Skeletal muscle satellite cell (primary cell): ENCODE data around the genes CMSS1, TFG and PCNP.

DNA sequence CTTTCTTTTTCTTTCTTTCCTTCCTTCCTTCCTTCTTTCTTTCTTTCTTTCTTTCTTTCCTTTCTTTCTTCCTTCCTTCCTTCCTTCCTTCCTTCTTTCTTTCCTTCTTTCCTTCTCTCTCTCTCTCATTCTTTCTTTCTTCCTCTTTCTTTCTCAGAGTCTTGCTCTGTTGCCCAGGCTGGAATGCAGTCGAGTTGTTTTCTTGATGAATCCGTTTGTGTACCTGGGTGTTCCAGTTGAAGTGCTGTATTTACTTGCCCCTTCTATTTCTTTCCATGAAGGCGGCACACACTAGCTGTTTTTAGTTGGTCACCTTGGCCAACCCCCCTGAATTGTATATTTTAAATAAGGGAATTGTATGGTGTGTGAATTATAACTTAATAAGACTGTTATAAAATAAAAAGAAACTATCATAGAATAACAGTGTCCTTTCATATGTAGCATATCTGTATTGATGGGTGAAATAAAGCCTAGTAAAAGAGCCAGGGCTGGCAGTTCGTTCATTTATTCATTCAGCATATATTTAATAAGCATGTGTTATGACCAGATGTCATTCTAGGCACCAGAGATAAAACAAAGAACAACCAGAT, 62.3 kb downstream of the DCBLD2 start:
- CAGE, long polyA plus RNA, result no peak

DNA sequence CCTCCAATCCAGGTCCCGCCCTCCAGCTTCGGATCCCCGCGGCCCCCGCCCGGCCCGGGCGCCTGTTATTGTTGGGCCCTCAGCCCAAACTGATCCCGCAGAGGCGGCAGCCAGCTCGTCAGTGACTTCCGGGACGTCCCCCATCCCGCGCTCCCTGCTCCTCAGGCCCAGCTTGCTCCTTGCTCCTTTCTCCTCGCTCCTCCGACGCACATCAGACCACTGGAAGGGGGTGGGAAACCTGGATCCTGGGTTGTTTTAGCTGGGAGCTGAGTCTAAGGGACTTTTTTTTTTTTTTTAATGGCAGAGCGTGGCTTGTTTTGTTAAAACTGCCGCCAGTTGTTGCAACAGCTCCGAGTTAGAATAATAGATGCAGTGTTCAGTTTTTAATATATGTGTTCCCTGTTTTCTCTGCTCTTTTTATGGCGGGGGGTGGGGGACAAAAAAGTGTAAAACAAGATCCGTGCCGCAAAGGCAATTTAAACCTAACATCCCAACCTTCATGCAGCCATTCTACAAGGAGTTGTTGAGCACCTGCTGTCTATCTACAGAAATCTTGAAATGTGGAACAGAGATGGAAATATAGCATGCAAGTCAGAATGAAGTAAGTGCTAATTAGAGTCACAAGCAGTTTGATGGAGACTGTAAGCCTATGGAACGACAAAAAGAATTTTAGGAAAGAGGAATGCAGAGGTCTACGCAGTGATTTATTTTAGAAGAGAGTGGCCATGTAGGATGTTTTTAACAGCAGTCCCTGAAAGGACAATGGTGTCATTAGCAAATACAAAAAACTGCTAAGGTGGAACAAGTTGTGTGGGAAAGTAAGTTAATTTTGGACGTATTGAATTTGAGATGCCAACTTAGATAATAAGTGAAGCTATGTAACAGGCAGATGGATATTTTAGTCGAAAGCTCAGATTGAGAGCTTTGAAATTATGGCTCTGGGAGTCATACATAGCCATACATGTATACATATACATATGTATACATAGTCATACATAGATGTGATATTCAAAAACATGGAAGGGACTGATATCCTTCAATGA, 743 bp upstream of the DCBLD2 start:
- CAGE, long polyA plus RNA, result no peak

- CAGE, long polyA plus RNA, result no peak
These were observed 21.9 kb upstream of the CMSS1 start for GRCh38 chr3:99795660-99796285.

GRCh38 chr3:99817641-99818566, at the start of gene CMSS1:
Gene CMSS1 (plus strand): TSS chr3:99817862.
- CAGE, long polyA plus RNA, result start-site peak on the plus strand at chr3:99817825-99817918, 793 and 584 reads in 2 replicates

DNA sequence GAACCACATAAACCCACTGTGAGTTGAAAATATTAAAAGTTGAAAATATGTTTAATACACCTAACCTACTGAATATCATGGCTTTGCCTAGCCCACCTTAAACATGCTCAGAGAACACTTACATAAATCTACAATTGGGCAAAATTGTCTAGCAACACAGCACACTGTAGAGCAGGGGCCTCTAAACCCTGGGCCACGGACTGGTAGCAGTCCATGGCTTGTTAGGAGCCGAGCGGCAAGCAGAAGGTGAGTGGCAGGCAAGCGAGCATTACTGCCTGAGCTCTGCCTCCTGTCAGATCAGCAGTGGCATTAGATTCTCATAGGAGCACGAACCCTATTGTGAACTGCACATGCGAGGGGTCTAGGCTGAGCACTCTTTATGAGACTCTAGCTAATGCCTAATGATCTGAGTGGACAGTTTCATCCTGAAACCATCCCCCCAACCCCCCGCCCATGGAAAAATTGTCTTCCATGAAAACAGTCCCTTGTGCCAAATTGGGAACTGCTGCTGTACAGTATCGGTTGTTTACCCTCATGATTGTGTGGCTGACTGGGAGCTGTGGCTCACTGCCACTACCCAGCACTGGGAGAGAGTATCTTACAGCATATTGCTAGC, 26.0 kb downstream of the CMSS1 start:
- CAGE, long polyA plus RNA, result no peak

DNA sequence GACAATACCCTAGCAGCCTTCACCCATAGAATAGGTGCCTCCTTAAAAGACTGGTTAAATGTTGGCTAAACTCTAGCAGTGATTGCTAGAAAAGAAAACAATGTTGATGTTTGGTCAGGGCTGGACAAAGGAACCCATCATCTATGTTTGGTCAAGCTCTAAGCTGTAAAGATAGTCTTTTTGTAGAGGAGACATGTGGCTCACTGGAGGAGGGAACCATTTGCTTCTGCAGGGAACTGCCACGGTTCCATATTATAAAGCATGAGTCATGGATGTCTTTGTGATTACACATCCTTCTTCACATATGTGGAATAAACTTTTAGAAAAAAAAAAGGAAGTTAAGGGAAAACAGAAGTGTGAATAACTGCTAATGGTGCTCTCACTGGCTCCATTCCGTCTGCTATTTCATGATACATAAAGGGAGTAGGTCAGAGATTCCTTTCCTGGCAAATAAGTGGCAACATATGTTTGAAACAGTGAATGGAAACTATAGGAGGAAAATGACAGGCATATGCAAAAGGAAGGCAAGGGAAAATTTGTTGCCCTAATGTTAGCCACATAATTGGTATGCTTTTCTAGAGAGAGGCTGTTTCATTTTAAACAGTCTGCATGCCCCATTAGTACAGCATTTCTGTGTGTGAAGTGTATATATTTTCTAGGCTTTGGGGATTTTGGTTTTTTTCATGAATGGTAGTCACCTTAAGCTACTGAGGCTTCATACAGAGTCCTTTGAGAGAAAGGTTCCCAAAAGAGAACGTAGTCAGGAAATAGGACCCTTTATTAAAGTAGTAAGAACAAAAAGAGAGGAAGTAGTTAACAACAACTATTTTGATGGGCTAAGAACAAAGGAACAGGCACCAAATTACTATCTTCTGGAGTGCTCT, 78.4 kb downstream of the CMSS1 start:
- CAGE, long polyA plus RNA, result no peak

DNA sequence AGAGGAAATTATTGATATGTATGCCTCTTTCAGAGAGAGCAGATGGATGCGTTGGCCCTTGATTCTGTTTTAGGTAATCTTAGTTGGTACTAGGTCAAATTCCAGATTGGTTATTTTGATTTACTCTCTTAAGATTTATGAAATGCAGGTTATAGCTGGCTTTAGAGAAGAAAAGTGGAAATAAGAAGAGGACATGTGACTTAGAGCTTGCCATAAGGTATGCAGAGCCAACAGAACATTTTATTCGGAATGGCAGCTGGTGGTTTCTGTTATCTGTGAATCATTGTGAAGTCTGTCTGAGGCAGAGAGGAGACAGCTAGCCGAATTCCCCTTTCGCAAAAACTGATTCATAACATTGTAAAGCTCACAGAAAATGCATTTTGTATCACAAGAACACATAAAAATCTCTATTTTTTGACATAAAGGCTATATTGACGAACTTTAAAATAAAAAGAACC, 82.1 kb downstream of the FILIP1L start:
- CAGE, long polyA plus RNA, result no peak

- CAGE, long polyA plus RNA, result no peak
These were observed 81.0 kb downstream of the FILIP1L start for GRCh38 chr3:100033048-100033877.

DNA sequence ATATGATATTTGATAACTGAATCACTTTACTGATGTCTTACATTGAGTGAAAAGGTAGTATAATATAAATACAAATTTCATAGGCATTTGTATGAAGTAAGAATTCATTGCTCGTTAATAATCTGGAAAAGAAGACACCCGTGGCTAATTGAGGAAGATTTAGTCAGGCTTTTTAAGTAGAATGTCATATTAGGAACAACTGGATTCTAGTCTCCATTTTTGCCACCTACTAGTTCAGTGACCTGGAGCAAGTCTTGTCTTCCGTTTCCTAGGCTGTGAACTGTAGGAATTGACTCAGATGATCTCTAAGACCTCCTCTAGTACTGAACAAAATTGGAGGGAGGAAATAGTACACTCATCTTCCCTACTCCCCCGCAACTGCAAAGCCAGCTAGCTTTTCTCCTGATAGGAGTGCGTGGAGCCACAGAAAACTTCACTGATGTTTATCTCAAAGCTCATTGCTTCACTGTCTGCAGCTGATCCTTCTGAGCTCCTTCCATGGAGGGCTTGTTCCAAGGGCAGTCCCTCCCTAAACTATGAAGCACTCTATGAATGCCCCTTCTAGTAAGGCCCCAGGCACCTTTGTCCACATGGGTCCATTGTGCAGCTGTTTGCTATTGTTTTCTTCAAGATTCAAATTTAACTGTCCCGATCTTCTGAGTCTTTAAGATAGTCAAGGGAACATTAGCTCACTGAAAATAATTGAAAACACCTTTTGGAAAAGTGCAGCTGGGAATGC, 24.5 kb downstream of the FILIP1L start:
- CAGE, long polyA plus RNA, result no peak

DNA sequence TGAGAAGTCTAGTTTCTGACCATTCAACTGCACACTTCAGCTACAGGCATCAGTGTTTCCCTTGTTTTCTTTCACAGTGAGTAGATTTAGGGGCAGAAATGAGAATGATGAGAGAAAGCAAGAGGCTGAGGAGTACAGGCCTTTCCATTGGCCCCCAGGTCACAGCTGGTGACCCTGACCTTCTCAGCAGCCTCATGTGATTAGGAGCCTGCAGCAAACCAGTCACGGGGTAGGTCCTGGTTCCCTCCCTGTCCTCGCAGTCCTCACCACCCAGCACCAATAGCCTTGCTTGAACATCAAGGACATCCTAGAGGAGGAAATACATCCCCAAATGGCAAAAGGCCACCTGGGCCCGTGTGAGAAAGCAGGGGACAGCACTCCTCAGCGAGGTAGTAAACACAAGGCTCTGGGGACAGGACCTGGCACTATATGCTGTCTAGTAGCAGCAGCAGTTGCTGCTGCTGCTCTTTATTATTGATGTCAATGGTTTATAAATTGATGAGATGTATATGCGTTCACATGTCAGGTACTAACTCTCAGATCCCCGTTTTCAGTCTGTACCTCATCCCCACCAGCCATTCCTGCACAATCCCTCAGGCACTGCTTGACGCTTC, 10.2 kb upstream of the FILIP1L start:
- CAGE, long polyA plus RNA, result no peak

DNA sequence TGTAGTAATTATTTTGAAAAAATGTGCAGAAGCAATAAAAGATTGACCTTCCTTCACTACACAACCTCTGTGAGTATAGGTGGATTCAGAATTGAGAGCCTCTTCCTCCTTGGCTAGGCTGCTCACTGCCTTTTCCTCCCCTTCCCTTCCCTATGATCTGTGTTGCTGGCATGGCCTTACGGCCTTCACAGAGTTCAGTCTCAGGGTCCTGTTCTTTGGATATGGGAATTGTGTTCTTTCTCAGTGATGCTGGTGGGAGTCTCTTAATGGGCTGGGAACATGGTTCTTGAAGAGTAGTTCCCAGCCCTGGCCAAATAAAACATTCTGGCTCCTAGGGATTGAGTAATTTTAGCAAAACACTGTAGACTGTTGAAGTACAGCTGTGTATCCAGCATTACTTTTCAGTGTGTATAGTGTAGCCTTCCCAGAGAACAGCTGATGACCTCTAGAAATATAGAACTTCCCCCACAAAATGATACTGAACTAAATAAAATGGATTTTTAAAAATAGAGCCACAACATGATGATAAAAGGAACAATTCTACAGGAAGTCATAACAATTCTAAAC, 22.6 kb upstream of the FILIP1L start:
- CAGE, long polyA plus RNA, result no peak

DNA sequence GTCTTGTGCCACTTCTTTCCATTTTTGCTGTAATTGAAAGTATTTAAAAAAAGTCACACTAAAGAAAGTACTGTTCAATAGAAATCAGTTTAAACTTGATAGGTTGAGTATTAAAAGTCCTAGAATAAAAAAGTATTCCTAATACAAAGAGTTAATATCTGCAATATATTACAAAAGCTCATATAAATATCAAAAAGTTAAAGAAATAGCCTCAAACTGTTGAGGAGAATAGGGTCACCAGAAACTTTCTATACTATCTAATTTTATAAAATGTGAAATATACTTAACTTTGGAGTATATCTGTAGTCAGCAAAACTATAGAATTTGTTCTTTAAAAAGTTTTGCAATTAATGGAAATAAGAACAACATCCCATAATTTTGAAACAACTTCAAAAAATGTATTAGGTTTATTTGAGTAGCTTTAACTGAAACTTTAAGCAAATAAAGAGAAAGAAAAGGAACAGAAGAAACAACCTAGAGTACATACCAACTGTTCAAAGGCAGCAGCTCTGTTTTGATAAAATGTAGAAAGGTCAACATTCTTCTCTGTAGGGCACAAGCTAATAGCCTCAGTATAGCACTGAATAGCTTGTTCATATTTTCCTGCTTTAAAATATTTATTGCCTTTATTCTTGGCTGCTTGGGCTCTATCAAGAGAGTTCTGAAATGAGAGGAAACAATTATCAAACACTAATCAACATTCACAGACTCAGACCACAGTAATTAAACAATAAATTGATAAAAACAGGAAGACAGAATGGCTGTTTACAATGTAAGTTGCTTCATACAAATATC, 14.4 kb downstream of the TOMM70 start:
- CAGE, long polyA plus RNA, result no peak

DNA sequence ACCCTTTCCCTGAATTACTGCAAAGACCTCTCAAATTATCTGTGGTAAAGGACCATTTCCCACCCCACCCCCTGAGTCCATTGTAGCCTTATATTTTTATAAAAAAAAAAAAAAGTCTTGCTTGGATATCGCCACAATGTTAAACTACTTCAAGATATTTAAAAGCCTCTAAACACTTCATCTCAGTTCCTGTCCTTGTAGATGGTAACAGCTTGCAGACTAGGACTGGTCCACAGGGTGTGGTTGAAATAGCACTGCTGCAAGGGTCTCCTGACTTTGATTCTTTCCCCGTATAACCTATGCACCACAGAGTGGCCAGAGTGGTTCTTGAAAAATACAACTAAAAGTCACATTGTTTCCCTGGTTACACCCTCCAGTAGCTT, 11.7 kb downstream of the TMEM45A start:
- CAGE, long polyA plus RNA, result no peak

DNA sequence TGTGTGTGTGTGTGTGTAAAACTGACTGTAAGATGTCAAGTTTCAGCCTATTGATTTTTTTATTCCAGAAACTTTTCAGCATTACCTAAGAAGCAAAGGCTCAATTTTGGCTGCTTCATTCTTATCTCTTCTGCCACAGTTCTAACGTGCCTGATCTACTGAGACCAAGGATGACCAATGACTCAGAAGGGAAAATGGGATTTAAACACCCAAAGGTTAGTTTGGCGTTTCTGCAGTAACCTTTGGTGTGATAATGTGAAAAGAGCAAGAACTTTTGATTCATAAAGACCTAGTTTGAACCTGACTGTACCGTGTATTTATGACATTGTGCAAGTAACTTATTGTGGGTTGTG, 27.0 kb downstream of the TMEM45A start:
- CAGE, long polyA plus RNA, result no peak

DNA sequence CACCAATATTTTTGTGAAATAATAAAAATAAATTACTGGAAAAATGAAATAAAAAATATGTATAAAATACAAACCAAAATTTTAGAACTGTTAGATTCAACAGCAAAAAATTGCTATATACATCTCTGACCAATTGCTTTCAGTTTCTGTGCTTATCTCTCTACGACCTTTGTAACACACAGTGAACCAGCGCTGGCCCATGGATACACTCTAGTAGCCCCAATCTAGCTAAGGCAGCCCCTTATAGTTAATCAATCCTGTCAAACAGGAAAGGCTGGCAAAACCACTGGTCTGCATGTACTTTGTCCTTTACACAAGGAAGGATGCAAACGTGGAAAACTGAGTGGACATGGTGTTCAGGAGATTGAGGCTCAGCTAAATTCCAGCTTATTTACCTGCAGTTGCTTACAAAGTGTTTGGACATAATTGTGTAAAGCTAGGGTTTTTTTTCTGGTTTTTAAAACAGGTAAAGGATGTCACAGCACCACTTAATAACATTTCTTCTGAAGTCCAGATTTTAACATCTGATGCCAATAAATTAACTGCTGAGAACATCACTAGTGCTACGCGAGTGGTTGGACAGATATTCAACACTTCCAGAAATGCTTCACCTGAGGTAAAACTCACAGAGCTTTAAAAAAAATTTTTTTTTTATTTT, 25.9 kb downstream of the ADGRG7 start:
- CAGE, long polyA plus RNA, result no peak

DNA sequence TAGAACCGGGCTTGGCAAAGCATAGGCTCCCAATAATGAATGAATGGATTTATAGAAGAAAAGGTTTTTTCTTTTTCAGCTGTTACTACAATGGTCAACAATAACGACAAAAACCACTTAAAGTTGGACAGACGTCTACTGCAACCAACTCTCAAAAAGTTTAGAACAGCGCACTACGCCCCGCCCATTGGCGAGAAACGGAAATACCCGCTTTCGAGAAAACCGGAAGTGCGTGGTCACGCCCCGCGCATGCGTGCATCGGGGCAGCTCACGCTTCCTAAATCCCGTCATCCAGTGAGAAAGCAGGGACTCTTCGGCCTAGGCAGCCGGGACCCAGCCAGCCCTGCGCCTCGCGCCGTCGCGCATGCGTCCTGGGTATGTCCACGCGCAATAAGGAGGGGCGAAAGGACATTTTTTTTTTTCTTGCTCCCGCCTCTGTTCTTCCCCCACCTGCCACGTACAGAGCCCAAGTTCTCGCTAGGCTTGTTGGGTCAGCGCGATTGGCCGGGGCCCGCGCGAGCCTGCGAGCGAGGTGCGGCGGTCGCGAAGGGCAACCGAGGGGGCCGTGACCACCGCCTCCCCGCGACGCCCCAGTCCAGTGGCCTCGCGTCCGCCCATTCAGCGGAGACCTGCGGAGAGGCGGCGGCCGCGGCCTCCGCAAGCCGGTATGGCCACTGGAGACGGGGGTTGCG, at the start of gene TFG:
TSS of gene TFG (plus strand) at position 438 of the 692 bp plus-strand sequence.
- CAGE, long polyA plus RNA, result start-site peak on the plus strand centred at position 466 of the sequence, 379 bp wide, 1,845 and 2,195 reads in 2 replicates

- CAGE, long polyA plus RNA, result no peak
These were observed 150.0 kb downstream of the IMPG2 start for GRCh38 chr3:101170378-101170680.

DNA sequence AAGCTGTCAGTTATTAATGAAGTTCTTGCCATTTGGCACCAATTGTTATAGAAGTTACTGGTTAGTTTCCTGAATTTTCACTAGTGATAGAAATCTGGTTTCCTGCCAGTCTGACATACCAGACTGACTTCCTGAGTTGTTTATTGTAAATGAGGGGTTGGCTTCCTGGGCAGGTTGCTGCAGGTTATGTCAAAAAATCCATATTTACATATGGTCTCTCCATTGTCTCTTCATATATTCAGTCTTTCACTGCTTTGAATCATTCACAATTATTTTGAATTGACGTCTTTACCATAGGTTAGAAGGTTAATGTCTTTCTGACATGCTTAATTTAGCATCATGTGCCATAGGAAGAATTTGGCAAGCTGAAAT, 8.4 kb upstream of the SENP7 start:
- CAGE, long polyA plus RNA, result no peak

DNA sequence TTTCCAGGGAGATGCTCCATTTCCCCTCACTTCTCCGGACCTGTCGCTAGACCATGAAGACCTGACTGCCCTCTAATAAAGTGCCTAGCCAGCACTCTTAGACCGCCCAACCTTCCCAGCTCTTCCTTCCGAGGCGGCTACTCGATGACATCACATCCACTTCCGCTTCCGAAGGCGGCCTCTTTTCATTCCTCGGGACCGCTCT, 165 bp upstream of the PCNP start:
- CAGE, long polyA plus RNA, result no peak

GRCh38 chr3:101574118-101575219, at the start of gene PCNP:
Gene PCNP (plus strand): TSS chr3:101574180.
- CAGE, long polyA plus RNA, result start-site peak on the plus strand at chr3:101574179-101574226, 1,914 and 1,672 reads in 2 replicates